Measurements from ENCODE around the genes FOXM1 and KCNA1.

- RRBS = under 1% methylated on average over 37 of the region's 93 CpGs
These were observed at the start of gene FOXM1 for GRCh38 chr12:2876312-2877522. TSS of gene FOXM1 (minus strand) at chr12:2877174.

GRCh38 chr12:2890991-2891944 lies 577 bp downstream of the TULP3 start:
- RRBS = 2% methylated on average over 5 of the region's 58 CpGs

DNA sequence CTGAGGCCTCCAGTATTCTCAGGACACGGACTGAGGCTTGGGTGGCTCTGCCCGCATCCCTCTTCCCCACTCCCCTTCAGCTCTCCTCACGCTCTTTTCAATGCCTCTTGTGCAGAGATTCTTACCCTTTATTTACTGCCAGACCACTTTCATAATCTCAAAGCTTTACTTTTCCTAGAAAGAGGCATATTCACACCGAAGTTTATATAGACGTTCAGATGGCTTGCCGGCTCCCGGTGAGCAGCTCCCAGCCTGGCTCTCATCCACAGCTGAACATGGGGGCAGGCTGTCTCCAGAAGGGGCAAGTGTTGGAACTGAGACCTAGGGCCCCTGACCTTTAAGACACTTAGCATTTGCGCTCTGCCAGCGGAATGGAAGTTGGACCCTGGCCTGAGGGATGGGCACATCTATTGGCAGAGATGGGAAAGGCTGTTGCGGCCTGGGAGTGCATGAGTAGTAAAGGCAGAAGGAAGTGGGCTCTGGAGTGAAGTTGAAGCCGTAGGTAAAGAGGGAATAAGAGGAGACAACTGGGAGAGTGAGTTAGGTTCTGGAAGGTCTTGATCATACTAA lies 54.3 kb upstream of the TSPAN9 start:
- RRBS = no CpG with 5 or more reads among the region's 11 CpGs

DNA sequence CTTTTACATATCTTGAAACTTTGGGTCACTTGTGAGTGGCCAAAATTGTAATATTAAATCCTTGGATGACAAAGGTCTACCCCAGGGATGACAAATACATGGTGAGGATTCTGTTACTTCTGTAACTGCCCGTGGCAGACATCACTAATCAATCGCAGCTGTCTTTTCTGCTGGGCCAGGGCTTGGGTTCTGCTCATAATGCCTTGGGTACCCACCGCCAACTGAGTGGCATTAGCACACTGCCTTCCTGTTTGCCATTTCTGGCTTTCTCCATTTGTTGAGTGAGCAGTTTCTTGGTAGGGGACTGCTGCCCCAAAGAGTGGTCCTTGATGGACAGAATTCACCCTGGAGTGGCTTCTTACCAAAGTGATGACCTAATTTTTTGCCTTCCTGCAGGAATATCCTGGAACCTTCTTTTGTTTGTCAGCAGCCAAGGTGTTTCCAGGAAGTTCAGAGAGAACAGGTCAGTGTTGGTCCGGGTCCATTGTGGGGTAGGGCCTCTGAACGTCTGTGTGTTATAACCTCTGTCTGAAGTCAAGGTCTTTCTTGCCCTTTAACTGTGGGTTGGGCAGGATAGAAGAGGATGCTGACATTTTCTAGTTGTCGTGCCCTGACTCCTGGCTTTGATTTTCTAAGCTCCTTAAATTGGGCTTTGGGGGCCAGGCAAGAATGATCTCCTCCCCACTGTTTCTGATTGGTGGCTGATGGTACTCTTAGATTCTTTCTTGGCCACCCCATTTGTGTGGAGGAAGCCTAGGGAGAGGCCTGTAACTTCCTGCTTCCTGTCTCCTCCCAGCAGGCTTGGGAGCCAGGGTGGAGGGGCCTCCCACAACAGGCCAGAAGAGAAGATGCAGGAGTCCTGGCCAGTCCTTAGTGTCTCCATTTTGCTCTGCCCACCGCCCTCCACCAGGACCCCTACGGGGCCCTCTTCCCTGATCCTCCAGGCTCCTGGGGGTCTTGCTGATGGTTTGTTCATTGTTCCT lies 6.4 kb downstream of the TSPAN9 start:
- RRBS = no CpG with 5 or more reads among the region's 8 CpGs

- RRBS = no CpG with 5 or more reads among the region's 2 CpGs
These were observed 136.6 kb downstream of the TSPAN9 start for GRCh38 chr12:3213904-3214054.

GRCh38 chr12:3278883-3279305 lies 201.7 kb downstream of the TSPAN9 start:
- RRBS = no CpG with 5 or more reads among the region's 3 CpGs

GRCh38 chr12:3533543-3534069 lies 42.6 kb downstream of the PRMT8 start:
- RRBS = no CpG with 5 or more reads among the region's 6 CpGs

- RRBS = no CpG with 5 or more reads among the region's 3 CpGs
These were observed 78.8 kb downstream of the CRACR2A start for GRCh38 chr12:3674173-3674508.

DNA sequence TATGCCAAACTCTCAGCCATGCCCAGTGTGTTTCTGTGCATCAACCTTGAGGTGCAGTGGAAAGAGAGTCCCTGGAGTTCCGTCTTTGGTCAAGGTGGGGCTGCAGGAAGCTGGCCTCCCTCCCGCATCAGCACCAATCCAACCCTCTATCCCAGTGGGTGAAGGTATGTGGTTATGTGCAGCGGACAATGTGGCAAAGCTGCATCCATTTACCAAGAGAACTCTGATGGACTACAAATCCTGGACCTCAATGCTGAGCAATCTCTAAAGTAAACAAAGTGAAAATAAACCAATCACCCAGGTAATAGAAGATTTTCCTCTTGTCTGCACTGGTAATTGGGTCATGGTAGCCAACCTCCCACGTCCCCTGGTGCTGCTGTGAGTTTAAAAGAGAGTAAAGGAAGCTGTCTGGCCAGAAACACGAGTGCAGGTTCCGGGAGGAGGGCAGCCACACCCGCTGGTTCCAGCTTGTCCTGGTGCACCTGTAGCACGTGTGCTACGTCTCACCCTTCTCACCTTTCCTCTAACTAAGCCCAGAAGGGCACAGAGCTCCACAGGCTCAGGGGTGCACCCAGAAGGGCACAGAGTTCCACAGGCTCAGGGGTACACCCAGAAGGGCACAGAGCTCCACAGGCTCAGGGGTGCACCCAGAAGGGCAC lies 5.5 kb downstream of the CRACR2A start:
- RRBS = no CpG with 5 or more reads among the region's 9 CpGs

DNA sequence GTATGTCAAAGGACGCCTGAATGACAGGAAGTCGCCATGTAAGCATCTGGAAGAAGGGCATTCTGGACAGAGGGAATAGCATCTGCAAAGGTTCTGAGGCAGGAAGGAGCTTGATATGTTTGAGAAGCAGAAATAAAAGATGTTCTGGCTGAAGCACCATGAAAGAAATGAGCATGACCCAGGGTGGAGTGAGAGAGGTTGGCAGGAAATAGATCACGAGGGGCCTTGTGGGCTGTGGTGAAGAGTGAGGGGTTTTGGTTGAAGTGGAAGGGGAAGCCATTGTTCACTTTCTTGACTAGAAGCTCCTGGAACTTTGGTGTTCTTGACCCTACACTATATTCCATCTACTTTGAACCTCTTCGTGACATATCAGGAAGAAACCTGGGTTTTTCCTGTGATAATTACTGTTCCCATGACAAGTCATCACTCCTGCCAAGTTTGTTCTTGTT lies 99.4 kb upstream of the PARP11 start:
- RRBS = no CpG with 5 or more reads among the region's 4 CpGs

DNA sequence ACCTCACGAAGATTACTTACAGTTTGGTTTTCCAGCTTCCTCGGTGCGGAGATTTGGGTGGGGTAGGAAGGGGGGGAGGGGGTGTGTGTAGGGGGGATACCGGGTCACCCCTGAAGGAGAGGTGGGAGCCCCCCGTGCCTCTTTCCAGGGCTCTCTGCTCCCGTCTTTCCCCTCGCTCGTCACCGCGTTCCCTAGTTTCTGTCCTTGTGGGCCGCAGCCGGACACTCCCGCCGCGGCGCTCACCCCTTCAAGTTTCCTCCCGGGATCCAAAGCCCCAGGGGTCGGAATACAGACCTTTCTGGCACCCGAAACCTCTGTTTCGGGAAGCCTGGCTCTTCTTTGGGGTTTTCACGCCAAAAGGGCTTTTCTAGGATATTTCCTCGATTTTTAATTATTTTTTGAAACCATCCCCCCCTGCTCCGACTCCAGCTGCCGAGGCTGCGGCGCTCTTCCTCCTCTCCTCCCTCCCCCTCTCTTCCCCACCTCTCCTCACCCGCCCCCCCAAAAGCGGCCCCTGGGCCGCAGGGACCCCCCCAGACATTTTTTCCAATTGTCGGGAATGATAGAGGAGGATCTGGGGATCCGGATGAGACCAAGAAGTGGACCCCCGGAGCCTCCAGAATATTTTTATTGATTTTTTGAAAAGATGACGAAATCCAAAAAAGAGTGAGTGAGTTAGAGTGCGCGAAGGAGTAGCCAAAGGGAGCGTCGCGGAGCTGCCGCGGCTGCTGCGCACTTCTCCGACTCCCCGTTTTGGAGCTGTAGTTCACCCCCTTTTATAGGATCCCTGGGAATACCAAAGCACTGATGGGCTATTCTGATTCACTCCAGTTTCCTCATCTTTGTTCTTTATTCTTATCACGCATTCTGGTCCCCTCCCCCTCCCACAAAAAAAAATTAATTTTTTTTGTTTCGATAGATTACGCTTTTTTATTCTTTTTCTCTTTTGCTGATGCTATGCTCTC lies 1.7 kb downstream of the CCND2 start:
- RRBS = 4% methylated on average over 5 of the region's 46 CpGs

GRCh38 chr12:4293377-4294416 lies 20.1 kb downstream of the CCND2 start:
- RRBS = no CpG with 5 or more reads among the region's 28 CpGs

DNA sequence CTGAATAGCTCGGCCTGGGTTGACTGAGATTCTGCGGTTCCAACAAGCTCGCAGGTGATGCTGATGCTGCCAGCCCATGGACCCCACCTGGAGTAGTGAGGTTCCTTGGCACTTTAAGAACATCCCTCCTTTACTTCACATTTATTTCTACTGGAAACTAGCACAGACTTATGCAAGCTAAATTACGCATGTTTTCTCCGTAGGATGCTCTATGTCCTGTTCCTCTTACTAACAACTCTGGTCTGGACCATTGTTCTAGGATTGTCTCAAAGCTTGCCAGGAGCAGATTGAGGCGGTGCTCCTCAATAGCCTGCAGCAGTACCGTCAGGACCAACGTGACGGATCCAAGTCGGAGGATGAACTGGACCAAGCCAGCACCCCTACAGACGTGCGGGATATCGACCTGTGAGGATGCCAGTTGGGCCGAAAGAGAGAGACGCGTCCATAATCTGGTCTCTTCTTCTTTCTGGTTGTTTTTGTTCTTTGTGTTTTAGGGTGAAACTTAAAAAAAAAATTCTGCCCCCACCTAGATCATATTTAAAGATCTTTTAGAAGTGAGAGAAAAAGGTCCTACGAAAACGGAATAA lies 21.3 kb upstream of the TIGAR start:
- RRBS = no CpG with 5 or more reads among the region's 18 CpGs

DNA sequence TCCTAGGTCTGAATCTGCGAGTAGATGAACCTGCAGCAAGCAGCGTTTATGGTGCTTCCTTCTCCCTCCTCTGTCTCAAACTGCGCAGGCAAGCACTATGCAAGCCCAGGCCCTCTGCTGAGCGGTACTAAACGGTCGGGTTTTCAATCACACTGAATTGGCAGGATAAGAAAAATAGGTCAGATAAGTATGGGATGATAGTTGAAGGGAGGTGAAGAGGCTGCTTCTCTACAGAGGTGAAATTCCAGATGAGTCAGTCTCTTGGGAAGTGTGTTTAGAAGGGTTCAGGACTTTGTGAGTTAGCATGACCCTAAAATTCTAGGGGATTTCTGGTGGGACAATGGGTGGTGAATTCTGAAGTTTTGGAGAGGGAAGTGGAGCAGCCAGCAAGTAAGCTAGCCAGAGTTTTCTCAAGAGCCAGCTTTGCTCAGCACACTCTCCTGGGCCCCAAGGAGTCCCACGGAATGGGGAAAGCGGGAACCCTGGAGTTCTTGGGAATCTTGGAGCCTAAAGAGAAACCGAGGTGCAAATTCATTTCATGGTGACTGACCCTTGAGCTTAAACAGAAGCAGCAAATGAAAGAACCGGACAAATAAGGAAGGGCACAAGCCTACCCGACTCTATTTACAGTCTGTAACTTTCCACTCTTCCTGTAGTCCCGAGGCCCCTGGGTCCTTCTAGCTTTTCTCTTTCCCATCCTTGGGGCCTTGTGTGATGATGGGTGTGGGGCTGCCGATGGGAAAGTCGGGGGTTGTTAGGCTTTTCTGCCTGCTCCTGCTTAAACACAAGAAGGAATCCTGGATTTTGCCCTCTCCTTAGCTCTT lies 18.3 kb upstream of the TIGAR start:
- RRBS = no CpG with 5 or more reads among the region's 14 CpGs

GRCh38 chr12:4417236-4418477 lies 28.0 kb downstream of the FGF6 start:
- RRBS = no CpG with 5 or more reads among the region's 20 CpGs

GRCh38 chr12:4434821-4435081 lies 10.9 kb downstream of the FGF6 start:
- RRBS = no CpG with 5 or more reads among the region's 2 CpGs

GRCh38 chr12:4441176-4442286 lies 4.1 kb downstream of the FGF6 start:
- RRBS = 28% methylated on average over 3 of the region's 22 CpGs

DNA sequence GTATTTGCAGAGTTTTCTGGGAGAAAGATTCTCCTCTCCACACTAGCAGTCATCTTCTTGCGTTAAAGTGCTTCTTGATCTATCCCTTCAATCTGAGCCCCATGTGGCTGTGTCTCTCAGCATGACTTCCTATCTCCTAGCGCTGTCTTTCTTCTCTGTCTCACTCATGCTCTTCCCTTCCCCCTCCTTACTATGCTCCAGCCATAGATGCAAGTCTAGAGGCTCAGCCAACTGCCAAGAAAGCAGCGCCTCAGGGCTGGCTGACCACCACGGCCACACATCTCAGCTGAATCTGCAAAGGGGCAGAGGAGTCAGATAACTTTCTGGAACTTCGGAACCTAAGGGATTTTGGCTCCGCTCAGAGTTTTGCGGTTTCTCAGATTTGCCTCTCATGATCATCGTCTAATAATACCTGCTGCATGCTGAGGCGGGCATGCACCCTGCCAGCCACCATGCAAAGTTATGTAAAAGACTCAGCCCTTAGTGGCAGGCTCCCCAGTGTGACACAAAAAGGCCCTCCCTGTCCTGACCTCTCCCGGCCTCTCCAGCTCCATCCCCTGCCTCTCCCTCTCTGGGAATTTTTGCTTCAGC lies 5.0 kb upstream of the FGF6 start:
- RRBS = no CpG with 5 or more reads among the region's 10 CpGs

DNA sequence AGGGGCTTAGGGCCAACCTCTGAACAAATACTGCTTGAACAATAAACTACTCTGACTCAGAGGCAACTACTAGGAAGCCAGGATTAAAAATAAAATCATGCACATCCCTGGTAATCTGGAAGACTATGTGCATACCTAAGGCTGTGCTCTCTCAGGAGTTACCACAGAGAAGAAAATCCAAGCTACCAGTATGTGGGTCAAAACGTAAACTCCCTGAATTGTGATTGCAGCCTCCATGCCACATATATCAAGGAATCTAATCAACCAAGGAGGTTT lies 16.0 kb downstream of the GALNT8 start:
- RRBS = no CpG with 5 or more reads among the region's 1 CpG

- RRBS = 4% methylated on average over 20 of the region's 98 CpGs
These were observed at the start of gene KCNA1 for GRCh38 chr12:4909483-4910621. TSS of gene KCNA1 (plus strand) at chr12:4909905.

Measured in AG10803 (cell line).